ENCODE data around the genes OR2C1, CLUAP1 and GLIS2.

- RRBS = no CpG with 5 or more reads among the region's 32 CpGs
These were observed 43.6 kb downstream of the ZNF200 start for GRCh38 chr16:3191196-3191889.

DNA sequence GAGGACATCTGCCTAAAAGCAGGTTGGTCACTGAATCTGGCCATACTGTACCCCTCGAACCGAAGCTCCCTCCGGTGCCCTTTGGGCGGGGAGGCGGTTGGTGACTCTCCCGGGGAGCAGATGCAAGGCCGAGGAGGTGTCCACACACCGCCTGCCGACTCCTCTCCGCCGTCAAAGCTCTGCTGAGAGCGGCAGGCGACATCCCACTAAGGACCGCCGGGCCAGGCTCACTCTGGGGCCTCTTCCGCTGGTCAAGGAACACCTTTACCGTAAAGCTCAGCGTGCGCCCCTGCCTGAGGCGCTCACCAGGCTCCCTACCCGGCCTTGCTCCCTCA is 406 bp downstream of the ZNF200 start:
- RRBS = 1% methylated on average over 9 of the region's 21 CpGs

- RRBS = no CpG with 5 or more reads among the region's 5 CpGs
These were observed at the start of gene OR2C1 for GRCh38 chr16:3355532-3356155. Gene OR2C1 (plus strand): TSS chr16:3355889.

DNA sequence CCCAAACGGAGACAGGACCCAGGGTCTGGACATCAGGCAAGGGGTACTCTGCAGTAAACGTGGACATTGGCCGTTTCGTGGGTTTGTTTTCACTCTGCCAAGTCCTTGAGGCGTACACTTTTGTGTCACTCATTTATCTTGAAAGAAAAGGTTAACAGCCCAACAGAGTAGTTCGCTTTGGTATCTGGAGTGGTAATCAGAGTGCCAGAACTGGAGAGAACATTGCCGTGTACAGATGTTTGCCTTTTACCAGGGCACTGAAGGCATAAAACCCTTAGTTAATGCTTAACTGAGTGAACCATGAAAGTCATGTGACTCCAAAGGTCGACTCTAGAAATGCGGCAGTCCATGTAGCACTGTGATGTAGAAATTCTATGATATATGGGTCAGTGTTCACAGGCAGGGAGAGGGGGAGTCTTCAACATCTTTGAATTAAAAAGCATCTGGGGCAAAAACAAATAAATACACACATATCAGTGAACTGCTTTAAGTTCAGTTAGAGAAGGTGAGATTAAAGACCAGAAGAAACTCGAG is 15.5 kb downstream of the NAA60 start:
- RRBS = no CpG with 5 or more reads among the region's 10 CpGs

- RRBS = no CpG with 5 or more reads among the region's 14 CpGs
These were observed 15.7 kb downstream of the C16orf90 start for GRCh38 chr16:3479516-3480033.

DNA sequence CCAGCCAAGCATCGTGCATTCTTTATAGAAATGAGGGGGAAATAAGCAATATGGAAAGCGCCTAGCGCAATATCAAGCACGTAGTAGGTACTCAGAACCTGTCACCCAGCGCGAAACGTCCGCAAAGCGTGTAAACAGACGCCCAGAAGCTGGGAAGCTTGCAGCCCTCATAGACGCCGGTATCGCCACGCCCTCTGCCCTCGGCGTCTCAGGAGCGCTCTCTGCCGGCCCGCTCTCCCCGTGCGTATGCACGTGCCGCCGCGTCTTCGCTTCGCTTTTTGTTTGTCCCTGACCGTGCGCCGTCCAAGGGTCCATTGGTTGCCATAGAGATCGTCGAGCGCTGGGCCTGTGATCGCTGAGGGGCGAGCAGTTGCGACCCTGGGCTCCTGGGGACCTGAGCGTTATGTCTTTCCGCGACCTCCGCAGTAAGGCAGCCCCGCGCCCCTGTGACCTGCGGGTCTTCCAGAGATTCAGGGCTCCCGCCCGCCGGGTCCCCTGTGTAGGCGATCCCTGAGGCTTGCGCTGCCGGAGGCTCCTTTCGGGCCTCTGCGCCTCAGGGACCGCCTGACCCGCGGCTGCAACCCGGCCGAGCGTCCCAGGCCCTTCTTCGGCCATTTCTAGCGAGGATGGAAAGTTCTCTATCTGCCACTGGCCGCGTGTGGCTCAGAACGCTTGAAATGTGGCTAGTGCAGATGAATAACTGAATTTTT is at the start of gene CLUAP1:
Gene CLUAP1, plus strand, starts transcription at position 340 of the 710 bp plus-strand sequence.
- RRBS = 1% methylated on average over 16 of the region's 62 CpGs

- RRBS = no CpG with 5 or more reads among the region's 12 CpGs
These were observed 29.6 kb downstream of the CLUAP1 start for GRCh38 chr16:3530422-3530830.

DNA sequence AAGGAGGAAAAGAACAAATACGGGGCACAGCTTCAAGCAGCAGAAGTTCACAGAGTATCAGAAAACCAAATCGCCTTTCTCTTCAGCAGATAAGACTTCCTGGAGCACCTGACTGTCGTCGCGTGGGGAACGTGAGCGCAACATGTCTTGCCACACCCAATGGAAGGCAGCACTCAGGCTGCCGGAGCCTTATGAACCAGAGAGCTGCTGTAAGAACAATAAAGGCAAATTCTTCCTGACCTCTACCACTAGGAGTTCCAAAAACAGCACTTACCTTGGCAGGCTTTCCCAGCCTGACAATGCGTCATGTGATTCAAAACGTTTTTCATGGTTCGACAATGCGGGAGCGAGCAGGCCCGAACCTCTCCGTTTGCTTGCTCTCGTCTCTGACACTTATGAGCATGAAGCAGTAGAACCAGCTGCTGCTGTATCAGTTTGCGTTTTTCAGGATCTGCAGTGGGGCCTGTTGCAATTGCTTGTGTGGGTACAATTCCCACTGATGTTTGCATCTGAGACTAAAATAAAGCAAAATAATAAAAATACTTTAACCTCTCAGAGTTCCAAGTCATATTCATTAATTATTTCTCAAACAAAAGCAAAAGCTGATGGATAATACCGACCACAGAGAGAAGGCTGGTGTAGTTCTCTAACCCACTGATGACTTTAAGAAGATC is 75.9 kb upstream of the TRAP1 start:
- RRBS = no CpG with 5 or more reads among the region's 18 CpGs

GRCh38 chr16:3946078-3946568 is 65.6 kb upstream of the CREBBP start:
- RRBS = no CpG with 5 or more reads among the region's 8 CpGs

- RRBS = no CpG with 5 or more reads among the region's 2 CpGs
These were observed 48.6 kb downstream of the ADCY9 start for GRCh38 chr16:4067697-4067968.

DNA sequence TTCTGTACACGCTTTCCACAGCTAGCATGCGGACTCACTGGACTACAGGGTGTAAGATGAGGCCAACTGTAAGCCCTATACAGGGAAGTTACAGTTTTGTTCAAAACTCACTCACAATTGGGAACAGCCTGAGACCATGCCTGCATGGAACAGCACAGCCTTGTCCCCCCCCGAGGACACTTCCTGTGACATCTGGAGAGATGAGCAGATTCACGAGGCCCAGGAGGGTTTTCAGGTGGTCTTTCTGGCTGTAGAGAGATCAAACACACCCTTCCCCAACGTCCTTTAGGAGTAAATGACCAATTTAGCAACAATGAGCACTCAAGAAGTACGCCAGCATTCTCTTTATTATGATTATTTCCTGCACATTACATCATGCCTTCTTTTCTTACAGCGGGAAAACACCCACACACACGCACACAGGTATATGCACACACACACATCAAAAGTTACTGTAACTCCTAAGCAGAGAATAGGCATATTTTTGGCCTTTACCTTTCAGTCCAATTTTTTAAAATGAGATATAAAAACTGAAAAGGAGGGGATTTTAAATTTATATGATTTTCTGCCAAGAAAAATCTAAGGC is 39.0 kb downstream of the ADCY9 start:
- RRBS = no CpG with 5 or more reads among the region's 8 CpGs

- RRBS = no CpG with 5 or more reads among the region's 6 CpGs
These were observed 23.8 kb downstream of the ADCY9 start for GRCh38 chr16:4092483-4092877.

GRCh38 chr16:4094128-4094644 is 22.1 kb downstream of the ADCY9 start:
- RRBS = no CpG with 5 or more reads among the region's 13 CpGs

DNA sequence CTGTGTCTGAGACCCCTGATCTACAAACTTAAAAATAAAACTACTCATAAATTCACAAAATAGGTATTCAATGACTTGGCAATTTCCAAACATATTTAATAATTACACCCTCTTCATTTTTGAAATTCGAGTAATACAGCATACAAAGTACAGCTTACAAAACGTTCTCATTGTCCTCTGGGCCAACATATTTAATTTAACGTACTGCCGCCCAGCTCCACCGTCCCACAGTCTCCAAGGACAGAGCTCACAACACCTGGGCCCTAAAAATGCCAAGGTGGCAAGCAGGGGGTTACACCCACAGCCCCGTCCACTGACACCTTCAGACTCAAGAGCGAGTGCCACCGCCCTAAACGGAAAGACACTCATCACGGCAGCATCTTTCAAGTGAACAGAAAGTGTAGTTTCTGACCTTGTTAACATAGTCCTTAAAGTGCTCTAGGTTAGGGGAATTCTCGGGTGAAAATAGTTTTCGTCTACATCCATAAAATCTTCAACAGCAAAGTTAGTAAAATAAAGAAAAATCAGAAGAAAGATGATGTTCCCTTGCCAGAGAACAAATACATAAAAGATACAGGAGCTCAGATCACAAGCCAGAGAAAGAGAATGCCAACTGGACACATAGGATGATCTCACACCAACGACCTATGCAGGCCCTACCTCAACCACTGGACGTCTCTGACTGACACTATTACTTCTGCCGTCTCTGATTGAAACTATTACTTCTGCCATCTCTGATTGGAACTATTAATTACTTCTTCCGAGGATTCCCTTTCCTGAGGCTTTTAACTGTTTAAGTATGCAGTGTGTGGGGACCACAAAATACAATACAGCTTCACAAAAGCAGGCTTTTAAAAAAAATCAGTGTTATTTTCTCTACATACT is 4.1 kb downstream of the ADCY9 start:
- RRBS = no CpG with 5 or more reads among the region's 16 CpGs

- RRBS = 3% methylated on average over 28 of the region's 98 CpGs
These were observed 830 bp downstream of the ADCY9 start for GRCh38 chr16:4115172-4116051.

GRCh38 chr16:4315194-4316213 is at the start of gene GLIS2:
Gene GLIS2 (plus strand): TSS chr16:4316067.
- RRBS = 4% methylated on average over 73 of the region's 133 CpGs

- RRBS = no CpG with 5 or more reads among the region's 14 CpGs
These were observed 6.9 kb downstream of the PAM16 start for GRCh38 chr16:4344137-4344731.

DNA sequence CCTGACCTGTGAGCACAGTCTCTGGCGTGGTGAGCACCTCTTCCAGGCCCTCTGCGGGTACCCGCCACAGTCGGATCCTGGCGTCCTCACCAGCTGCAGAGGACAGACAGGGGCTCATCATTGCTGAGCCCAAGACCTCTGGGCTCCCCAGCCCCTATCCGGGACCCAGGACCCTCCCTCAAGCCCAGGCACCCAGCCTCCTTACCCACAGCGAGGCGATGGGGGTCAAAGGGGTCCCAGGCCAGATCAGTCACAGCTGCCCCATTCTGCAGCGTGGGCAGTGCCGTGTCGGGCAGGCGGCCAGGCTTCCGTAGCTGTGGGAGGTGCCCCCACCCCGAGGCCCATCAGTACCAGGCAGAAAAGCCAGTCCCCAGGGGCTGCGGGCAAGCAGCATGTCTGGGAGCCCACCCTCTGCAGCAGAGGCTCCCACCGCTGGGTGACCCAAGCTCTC is 10.1 kb upstream of the PAM16 start:
- RRBS = no CpG with 5 or more reads among the region's 16 CpGs

- RRBS = no CpG with 5 or more reads among the region's 6 CpGs
These were observed 2.7 kb upstream of the VASN start for GRCh38 chr16:4369013-4369344.

DNA sequence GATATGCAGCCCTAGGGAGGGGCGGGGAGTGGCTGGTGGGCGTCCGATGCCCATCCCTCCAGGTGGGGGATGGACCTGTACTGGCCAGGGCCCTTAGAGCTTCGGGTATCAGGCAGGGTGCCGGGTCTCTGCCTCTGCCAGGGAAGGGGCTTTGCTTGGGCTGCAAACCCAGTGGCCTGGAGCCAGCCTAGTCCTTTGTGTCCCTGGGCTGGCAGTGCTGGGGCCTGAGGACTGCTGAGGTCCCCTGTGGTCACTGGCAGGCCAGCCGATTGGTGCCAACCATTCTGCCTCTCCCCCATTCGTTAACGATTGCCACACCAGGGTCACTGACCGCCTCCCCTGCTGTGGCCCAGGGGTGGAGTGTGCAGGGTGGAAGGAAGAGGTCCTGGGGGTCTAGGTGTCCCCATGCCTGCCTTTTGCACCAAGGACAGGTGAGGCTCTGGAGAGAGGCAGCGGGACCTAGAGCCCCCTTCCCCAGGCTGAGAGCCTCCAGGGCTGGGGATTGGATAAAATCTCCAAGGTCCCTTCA is 881 bp downstream of the VASN start:
- RRBS = no CpG with 5 or more reads among the region's 10 CpGs